Cardiac fibroblast (primary cell): Measurements from ENCODE around the genes VCAM1, DPH5, NBPF6 and TMEM167B.

GRCh38 chr1:100719259-100719908 lies at the start of gene VCAM1:
Gene VCAM1 (plus strand): TSS chr1:100719742.
- RRBS: no CpG with 5 or more reads among the region's 8 CpGs

GRCh38 chr1:100974545-100975671 lies 50.7 kb downstream of the DPH5 start:
- RRBS: no CpG with 5 or more reads among the region's 10 CpGs

- RRBS: under 1% methylated on average over 8 of the region's 41 CpGs
These were observed at the start of gene DPH5 for GRCh38 chr1:101025648-101026732. Gene DPH5 (minus strand): TSS chr1:101025784.

GRCh38 chr1:101243487-101244173 lies 6.8 kb downstream of the S1PR1 start:
- RRBS: no CpG with 5 or more reads among the region's 5 CpGs

- RRBS: no CpG with 5 or more reads among the region's 3 CpGs
These were observed 4.8 kb downstream of the RNPC3 start for GRCh38 chr1:103530199-103530764.

DNA sequence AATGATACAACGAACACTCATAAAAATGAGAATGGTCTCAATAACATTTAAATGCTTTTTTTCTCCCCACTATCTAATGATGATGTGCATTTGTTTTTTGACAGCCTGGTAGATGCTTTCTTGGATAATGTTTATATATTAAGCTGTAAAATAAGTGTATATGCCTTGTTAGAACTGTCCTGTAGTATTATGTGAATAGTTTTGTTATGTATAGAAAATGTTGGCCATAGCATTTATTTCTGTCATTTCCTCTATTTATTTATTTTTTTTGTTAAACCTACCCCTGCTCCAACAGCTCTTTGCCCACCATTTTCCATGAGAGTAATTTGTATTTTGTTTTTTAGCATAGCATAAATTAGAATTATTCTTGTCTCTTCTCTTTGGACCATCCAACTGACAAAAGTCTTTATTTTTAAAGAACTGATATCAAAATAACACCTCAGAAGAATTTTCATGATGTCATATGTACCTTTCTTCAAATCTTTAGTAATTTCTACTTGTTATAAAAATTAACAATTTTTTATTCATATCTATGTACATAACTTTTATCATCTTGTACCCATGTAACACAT lies 663.1 kb downstream of the AMY1C start:
- RRBS: no CpG with 5 or more reads among the region's 1 CpG

DNA sequence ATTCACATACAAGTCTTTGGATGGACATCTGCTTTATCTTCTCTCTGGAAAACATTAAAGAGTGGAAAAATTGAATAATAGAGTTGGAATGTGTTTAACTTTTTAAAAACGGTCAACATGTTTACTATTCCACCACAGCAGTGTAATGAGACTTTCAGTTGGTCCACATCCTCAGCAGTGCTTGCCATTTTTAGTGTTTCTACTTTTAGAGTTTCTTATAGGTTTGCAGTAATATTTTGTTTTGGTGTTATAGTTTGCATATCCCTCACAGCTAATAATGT lies 1064.2 kb upstream of the PRMT6 start:
- RRBS: no CpG with 5 or more reads among the region's 1 CpG

DNA sequence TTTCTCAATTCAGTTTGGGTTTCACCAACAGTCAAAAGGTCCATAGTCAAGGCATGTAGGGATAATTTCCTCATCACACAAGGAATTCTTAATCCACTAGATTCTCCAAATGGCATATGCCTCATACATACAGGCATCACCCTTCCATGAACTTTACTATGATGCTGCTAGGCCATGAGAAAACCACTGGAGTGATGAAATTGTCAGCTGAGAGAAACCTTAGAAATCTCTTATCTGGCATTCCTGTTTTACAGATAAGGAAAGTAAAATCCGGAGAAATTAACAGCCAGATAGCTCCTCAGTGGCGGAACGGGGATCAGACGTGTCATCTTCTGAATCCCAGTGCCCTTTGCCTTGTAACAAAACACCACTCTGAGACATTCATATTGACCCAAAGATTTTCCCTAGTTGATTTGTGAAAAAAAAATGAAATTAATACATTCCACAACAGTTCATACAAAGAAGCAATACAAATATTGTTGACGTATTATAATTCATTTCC lies 274.5 kb downstream of the NTNG1 start:
- RRBS: no CpG with 5 or more reads among the region's 5 CpGs

GRCh38 chr1:107673354-107673919 lies 291.5 kb downstream of the VAV3 start:
- RRBS: no CpG with 5 or more reads among the region's 2 CpGs

GRCh38 chr1:108450099-108450475 lies at the start of gene NBPF6:
Gene NBPF6 (plus strand): TSS chr1:108450343.
- RRBS: no CpG with 5 or more reads among the region's 6 CpGs

DNA sequence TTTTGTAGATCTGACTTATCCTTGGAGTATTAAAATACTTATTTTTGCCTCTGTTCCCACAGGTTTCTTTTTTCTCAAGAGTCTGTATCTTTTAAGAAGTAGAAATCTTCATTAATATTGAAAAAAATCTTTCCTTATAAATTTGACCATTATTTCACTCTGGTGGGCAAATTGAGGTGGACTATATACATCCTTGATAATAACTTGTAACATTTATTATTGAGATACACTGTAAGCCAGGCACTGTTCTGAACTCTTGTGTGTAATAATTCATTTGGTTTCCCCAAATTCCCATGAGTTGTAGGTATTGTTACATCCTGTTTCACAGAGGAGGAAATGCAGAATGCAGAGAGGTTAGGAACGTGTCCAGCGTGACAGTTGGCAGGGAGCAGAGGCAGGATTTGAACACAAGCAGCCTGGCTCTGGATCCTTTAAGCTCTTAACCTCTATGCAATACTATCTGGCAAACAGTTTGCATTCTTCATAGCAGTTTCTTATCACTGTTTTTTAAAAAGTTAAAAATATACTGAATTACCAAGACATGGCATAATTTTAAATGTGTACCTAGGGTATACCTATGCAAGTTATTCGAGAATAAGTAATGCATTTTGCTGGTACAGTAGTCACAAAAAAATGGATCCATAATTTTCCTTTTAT lies 30.5 kb downstream of the EEIG2 start:
- RRBS: no CpG with 5 or more reads among the region's 3 CpGs

DNA sequence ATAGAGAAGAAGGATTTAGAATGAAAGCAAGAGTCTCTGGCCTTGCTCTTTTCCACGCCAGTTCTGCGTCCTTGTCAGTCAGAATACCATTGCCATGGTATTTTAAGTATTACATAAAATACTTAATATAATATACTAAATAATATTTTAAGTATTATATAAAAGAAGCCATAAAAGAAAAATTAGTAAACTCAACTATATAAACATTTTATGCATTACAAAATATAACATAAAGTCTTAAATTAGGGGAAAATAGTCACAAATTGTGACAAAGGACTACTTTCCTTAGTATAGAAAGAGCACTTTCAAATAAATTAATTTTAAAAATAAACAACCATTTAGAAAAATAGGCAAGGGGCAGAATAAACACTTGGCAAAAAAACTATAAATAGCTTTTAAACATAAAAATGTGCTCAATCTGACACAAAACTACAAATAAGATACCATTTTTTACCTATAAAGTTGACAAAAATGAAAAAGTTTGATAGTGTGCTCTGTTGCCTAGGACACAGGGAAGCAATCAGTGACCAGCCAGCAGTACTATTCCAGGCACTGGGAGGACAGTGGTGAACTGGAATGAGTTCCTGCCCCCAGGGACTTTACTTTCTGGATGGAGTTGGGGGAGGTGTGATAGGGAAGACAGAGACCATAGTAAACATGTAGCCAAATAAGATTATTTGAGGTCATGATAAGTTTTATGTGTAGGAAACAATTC lies 41.6 kb downstream of the EEIG2 start:
- RRBS: no CpG with 5 or more reads among the region's 2 CpGs

DNA sequence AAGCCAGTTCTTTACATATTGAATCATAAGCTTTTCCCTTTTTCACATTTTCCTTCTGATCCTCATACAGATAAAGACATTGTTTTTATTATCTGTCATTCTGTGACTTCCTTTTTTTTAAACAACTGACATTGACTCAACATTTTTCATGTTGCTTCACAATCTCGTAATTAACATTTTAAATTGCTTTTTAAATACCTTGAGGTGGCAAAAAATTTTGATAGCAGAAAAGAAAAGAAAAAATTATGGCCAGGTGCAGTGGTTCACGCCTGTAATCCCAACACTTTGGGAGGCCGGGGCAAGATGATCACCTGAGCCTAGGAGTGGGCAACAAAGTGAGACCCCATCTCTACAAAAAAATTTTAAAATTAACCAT lies 1.5 kb downstream of the STXBP3 start:
- RRBS: no CpG with 5 or more reads among the region's 3 CpGs

GRCh38 chr1:108878673-108879033 lies 1.9 kb downstream of the GPSM2 start:
- RRBS: no CpG with 5 or more reads among the region's 2 CpGs

GRCh38 chr1:109090481-109091511 lies at the start of gene TMEM167B:
Gene TMEM167B (plus strand): TSS chr1:109090764.
- RRBS: 1% methylated on average over 7 of the region's 57 CpGs

- RRBS: no CpG with 5 or more reads among the region's 4 CpGs
These were observed 20.0 kb downstream of the ELAPOR1 start for GRCh38 chr1:109133923-109134344.

- RRBS: 64% methylated on average over 3 of the region's 26 CpGs
These were observed 8.3 kb downstream of the PSRC1 start for GRCh38 chr1:109274368-109275404.

GRCh38 chr1:109317284-109318092 lies 10.7 kb upstream of the MYBPHL start:
- RRBS: no CpG with 5 or more reads among the region's 18 CpGs

DNA sequence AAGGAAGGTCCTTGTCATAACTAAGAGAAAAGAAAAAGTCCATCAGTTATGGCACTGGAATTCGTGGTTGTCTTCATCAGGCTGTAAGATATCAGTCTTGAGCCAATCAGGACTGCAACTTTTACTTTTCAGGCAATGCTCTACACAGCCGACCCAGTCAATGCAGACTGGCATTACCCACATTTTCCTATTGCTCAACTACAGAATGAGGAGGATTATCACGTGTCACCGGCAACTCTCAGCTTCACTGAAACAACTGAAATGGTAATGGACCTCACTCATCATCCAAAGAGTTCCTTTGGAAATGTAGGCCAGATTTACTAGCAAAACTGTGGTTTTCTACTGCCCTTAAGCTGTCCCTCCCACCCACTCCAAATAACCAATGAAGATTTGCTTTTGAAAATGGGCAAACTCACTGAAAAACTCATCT lies 26.2 kb downstream of the SORT1 start:
- RRBS: no CpG with 5 or more reads among the region's 4 CpGs